Duodenum (tissue), 1 donor: ENCODE measurements around a stretch of chr6.

- PRO-cap = no peak
Observed at GRCh38 chr6:16985677-16986133, 116.1 kb upstream of the STMND1 start.

GRCh38 chr6:17042543-17043277 lies 59.1 kb upstream of the STMND1 start:
- PRO-cap = no peak

DNA sequence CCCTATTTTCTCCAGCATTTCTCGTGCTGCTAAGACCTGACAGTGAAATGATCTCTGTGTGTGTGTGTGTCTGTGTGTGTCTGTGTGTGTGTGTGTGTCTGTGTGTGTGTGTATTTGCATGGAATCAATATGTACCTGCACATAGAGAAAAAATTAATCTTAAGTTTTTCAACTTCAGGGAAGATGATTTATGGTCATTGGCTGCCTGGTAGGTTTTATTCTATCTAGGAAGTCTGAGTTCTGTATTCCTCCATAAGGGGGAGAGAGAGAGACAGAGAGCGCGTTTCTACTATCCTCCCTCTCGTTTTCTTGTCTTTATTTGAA lies 75.9 kb downstream of the CAP2 start:
- PRO-cap = no peak

- PRO-cap = no peak
Observed at GRCh38 chr6:17601297-17601382, 1.0 kb downstream of the FAM8A1 start.

- PRO-cap = unidirectional peak, plus-strand start at chr6:17705590; unidirectional peak, plus-strand start at chr6:17705612
Observed at GRCh38 chr6:17705272-17705771, 1.4 kb downstream of the NUP153 start.

DNA sequence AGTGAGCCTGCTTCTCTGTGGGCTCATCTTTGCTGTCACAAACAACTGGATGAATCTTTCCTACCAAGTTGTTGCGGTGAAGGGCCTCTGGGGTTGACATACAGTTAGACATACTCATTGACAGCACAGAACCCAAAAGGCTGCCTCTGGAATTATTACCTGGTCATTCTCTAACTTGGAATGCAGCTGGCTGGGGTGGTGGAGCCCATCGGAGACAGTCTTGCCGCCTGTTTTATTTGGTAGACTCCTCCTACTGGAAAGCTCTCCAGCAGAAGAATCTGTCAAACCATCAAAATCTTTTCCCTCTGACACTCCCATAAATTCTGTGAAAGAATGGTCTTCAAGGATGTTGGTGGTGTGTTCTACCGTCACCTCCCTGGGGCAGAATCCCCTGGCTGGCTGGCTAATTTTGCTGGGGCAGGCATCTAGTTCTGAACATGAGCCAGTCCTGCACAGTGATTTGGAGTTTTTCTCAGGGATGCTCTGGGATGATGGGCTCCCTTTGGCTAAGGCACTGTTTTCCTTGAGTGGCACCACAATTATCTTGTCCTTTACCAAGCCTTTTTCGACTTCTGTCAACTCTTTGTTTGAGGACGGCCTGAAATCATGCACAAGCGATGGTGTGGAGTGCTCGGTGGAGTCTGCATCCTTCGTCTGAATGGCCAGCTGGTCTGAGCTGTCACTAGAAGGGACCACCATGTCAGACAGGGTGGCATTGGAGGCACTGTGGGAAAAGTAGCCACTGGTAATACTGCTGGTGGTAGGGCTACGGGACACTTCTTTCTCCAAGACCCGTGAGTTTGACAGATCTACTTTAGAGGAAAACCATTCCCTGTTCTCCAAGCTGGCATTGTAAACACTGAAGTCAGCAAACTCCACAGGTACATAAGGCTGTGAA lies 57.5 kb upstream of the NUP153 start:
- PRO-cap = no peak

DNA sequence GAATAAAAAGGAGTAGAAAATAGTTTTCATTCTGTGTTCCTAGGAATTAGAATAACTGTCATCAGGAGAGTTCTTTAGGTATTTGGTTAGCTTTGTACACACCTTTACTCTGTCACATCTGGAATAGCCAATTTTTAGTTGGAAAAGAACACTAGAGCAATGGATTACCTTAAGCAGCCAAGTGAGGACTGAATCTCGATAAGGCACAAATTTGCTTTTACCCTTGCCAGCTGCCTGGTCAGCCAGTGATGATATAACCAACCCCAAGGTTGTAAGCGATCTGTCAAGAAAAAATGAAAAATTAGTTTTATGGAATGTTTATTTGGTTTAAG lies 130.5 kb upstream of the NUP153 start:
- PRO-cap = no peak

DNA sequence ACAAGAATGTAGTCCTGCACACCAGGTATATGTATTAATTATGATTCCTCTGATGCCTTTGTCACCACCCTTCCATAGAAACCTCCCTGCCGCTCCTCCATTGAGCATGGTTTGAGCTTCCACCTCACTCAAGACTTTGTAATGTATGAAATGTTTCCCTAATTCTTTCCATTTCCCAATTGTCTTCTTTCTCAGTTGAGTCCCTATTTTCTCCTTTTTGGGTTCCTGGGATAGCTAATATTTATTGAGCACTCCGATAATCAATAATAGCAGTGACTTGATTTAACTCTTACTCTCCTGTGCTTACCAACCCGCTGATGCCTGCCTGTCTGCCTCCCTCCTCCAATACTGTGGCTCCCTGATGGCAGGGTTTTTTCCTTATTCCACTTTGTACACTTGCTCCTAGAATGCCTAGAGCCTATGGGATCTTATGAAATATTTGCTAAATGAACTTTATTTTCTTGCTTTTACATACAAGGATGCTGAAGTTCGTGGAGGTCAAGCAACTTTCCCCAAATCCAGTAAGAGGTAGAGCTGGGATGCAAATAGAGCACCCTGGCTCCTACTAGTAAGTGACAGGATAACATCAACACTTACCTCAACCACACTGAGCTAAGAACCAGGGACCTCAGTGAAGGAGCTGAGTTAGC lies 136.8 kb downstream of the KIF13A start:
- PRO-cap = no peak

DNA sequence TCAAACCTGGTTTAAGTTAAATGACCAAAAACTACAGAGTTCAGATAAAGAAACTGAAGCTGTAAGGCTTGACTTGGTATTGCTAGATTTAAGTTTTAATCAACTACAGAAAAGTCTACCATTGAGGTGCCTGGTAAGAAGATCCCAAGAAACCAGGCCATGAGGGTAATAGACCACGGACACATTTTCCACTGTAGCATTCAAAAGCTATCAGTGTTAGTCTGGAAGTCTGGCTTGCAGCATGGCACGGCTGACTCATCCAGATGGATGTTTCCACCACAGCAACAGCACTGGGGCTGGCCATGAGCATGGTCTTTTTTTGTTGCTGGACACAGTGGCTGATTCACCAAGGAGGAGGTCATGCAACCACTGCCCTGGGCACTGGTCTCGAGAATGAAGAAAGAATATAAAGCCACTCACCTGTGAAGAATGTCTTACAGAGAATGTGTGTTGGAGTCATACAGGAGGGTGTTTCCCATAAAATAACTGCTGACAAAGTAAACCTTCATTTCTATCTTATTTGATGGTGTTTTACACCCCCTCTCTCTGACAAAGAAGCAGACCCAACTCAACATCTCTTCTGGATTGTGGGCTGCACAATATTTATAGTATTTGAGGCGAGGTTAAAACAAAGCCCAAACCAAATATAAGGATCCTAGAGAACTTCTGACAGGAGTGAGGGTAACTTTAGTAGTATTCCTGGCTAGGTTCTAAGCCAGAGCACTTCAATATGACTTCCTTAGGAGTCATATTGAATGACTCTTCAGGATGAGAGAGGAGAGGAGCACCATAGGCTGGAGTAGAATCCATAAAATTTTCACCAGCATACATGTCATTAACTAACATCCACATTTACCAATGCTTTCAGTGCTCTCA lies 121.6 kb downstream of the KIF13A start:
- PRO-cap = no peak

DNA sequence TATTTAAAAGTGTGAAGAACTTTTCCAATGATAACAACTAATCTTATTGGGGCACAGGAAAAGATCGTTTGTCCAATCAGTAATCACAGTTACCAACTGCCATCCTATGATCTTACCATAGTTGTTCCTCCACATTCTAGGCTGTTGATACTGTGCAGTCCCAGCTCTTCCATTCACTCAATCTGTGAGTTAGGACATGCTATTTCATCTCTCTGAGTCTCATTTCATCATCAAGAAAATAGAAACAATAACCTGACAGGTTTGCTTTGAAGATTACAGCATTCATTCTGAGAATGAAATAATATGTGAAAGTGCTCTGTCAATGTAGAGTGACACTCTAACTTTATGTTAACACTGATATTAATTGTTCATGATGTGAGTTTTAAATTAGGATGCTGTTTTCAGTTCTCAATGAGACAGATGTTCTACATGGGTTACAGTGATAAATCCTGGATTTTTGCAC lies 89.7 kb downstream of the KIF13A start:
- PRO-cap = no peak

- PRO-cap = unidirectional peak, minus-strand start at chr6:17988152; unidirectional peak, minus-strand start at chr6:17988285
Observed at GRCh38 chr6:17987997-17988500, 614 bp upstream of the KIF13A start.

DNA sequence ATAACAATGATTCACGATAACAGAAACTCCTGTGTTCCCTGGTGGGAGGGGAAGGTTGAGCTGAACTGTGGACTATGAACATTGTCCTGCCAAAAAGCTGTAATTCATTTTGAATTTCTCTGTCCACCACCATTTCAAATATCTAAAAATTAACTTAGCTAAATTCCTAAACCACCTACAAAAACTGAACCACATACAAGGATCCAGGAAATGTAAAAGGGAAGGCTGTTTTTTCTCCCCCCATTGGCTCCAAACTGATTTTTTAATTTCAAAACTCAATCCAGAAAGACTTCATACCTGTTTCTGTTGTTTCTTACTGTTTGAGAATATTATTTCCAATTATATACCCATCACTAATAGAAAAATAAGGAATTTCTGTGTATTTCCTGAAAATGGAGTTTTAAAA lies 7.5 kb downstream of the TPMT start:
- PRO-cap = no peak

GRCh38 chr6:18159749-18160129 lies 4.5 kb downstream of the KDM1B start:
- PRO-cap = no peak

DNA sequence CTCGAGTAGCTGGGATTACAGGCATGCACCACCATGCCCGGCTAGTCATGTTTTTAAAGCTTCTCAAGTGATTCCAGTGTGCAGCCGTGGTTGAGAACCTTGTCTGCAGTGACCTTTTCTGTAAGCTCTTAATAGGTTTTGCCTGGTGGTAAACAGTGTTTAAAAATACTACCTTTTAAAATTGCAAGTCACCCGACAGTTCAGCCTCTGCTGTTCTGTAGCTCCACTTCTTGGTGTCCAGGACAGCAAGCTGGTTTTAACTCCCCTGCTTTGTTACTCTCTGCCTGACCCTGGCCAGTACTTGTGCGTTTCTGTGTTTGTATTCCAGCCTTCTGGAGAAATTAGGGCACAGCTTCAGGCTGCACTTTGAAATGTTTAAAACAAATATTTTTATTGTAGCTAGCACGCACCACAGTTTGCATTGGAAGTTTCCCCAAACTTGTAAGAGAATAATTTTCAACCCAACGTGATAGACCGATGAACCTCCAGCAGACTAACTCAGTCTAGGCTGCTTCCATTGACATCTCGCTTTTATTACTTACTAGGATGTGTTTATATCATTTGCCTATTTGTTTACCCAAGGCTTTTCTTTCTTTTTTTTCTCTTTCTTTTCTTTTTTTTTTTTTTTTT lies 54.5 kb downstream of the DEK start:
- PRO-cap = no peak

GRCh38 chr6:18255153-18255922 lies 9.0 kb downstream of the DEK start:
- PRO-cap = no peak

GRCh38 chr6:18277124-18277589 lies 12.8 kb upstream of the DEK start:
- PRO-cap = no peak

DNA sequence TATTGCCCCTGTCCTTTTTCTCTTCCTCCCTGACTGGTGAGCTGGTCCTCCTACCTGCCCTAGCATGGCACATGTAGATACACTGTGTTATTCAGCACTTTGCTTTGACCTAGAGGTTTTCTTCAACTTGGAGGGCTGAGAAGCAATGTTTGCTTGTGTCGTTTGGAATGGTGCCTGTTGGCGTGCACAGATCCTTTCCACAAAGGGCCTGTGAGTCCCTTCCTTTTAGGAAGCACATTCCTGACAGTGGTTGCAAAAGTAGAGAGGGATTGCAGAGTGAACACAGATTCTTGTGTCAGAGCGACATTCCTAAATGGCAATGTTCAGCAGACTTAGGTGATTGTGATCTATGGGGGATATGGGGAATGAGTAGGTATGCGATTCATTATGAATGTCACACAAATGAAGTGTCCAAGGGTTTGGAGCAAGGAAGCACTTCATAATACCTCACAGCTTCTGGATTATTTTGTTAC lies 850 bp upstream of the RNF144B start:
- PRO-cap = no peak

GRCh38 chr6:18477138-18478066 lies 90.3 kb downstream of the RNF144B start:
- PRO-cap = no peak

DNA sequence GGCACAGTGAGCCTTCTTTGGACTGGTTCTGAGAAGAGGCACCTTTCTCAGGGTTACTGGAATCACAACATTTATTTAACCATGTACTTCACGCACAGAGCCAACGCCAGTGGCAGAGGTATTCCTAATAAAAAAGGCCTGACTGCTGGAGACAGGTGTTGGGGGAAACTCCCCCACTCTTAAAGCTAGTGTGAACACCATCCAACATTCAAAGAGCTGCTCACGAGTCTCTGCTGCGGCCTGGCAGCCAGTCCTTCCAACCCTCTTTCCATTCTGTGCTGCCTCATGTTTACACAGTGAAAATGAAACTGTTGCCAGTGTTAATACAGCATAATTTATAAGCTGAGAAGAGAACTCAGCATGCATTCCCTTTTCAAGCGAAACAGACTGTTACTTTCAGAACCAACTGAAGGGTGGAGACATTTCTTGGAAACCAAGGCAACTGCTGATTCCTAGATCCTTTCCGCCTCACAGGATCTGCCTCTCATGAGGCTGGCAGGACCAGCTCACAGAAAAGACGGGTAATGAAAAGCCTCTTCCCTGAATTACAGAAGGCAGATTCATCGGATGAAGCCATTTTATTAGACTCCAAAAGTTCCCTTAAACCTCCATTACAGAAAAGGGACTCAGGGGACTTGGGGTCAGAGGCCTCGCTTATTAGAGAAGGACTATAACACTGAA lies 533.8 kb upstream of the ID4 start:
- PRO-cap = no peak

DNA sequence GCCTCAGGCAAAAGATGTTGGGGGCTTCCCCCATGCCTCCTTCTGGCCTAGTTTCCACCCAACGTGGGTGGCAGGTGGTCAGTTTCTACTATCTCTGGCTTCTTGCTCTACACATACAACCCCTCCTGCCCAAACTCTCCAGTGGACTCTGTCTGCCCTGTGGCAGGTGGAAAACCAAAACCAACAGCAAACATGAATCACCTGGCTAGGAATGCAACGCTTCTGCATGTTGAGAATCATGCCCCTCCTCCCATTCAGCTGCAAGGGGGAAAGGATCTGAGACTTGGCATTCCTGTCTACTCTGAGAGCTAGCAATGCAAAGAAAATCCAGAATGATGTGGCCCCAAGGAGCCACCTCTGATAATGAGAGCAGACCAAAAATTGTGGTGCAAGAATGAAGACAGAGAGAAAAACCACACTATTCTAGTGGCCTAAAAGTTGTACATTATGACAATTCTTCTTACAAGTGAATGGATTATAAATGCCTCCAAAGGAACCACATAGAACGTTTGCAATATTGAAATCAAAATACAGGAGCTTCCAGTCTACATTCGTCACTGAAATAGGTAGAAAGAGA lies 94.6 kb downstream of the MBOAT1 start:
- PRO-cap = no peak